Airway epithelial cell (primary cell): ENCODE results near the genes SCGB1C1, ODF3, PKP3 and PTDSS2.

- RAMPAGE, long total RNA = no peak
Observed at GRCh38 chr11:192674-193163, at the start of gene SCGB1C1. Gene SCGB1C1 (plus strand): TSS chr11:193078.

GRCh38 chr11:196585-196873 is at the start of gene ODF3:
Gene ODF3 (plus strand): TSS chr11:196761.
- RAMPAGE, long total RNA = no peak

GRCh38 chr11:197700-197980 is 1.1 kb downstream of the ODF3 start:
- RAMPAGE, long total RNA = no peak

GRCh38 chr11:215418-216358 is 8.2 kb downstream of the RIC8A start:
- RAMPAGE, long total RNA = no peak

DNA sequence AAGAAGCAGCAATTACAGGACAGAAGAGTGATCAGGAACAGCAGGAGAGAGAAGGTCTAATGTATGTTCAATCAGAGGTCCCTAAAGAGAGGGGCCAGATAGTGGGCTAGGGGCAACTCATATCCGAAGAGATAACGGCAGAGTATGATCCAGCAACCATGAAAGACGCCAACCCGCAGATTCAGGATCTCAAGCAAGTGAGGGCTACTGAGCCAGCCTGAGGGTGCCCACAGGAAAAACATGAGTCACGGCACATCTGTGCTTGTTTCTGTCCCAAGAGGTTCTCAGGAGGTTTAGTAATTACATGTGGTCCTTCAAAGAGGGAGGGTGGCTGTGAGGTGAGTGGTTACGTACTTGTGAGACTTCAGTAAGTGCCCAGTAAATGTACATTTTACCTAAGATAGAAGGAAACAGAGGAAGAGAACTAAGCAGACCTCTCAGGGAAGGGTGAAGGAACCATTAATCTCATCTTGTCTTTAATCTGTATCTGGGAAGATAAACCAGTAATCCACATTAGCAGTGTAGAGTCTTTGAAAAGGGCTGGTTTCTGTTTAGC is 10.4 kb downstream of the SIRT3 start:
- RAMPAGE, long total RNA = no peak

GRCh38 chr11:269104-269938 is 8.9 kb upstream of the NLRP6 start:
- RAMPAGE, long total RNA = no peak

DNA sequence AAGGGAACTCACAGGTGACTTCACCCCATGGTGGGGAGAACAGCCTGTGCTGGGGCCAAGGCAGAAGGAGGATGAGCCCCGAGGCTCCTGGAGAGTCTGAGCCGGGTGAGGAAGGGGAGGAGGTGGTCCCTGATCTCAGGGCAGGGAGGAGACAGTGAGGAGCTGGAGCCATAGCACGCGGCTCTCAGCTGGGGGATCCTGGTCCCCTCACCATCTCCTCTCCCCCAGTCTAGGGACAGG is 1.1 kb downstream of the IFITM2 start:
- RAMPAGE, long total RNA = no peak

GRCh38 chr11:314824-315786 is 1.3 kb downstream of the IFITM1 start:
- RAMPAGE, long total RNA = no peak

- RAMPAGE, long total RNA = no peak
Observed at GRCh38 chr11:329191-329958, 8.7 kb upstream of the IFITM3 start.

GRCh38 chr11:392126-392731 is 1.8 kb upstream of the PKP3 start:
- RAMPAGE, long total RNA = no peak

GRCh38 chr11:392901-393700 is 908 bp upstream of the PKP3 start:
- RAMPAGE, long total RNA = no peak

DNA sequence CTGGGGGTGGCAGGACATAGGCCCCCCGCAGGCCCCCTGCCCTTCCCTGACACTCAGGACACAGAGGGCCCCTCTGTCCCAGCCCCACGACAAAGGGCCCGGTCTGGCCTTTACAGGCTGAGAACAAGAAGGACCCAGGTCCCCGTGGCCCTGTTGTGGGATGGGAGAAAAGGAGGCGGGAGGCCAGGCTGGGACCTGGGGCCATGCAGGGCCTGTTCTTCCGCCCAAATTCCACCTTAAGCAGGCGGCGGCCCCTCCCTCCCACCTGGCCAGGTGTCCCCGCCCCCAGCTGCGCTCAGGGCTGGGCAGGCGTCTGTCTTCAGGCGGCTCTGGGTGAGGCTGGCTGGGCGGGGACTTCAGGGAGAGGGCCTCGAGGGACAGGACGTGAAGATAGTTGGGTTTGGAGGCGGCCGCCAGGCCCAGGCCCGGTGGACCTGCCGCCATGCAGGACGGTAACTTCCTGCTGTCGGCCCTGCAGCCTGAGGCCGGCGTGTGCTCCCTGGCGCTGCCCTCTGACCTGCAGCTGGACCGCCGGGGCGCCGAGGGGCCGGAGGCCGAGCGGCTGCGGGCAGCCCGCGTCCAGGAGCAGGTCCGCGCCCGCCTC is at the start of gene PKP3:
TSS of gene PKP3 (plus strand) at position 359 of the 604 bp plus-strand sequence.
- RAMPAGE, long total RNA = no peak

DNA sequence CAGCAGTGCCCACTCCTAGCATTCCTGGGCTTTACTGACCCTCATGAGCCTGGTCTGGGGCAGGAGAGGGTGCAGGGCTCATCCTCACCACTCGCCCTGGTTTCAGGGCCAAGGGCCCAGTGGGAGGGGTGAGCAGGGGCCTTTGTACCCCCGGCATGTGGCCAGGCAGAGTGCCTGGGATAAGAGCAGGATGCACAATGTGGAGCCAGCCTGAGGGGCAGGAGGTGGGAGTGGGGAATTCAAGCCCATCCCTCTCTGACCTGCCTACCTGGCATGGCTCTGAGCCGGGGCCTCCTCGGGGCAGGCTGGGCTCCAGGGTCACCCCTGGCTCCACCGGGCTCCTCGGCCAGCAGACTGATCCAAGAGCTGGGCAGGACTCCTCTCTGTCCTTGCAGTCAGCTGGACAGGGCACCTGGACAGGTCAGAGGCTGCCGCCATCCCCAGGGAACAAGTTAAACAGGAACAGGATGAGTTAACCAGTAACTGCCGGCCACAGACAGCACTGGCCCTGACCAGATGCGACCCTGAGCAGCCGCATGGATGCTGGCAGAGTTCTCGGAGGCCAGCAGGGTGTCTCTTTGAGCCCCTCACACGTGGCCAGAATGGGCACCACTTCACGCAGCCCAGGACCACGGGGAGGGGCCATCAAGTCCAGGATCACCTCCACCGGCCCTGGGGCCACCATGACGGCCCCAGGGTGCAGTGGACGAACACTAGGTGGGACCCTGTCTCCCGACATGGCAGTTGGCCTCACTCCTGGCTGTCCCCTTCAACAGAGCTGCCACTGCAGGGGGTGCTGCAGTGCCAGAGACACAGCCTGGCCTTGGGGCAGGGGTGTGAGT is 5.0 kb downstream of the SIGIRR start:
- RAMPAGE, long total RNA = no peak

DNA sequence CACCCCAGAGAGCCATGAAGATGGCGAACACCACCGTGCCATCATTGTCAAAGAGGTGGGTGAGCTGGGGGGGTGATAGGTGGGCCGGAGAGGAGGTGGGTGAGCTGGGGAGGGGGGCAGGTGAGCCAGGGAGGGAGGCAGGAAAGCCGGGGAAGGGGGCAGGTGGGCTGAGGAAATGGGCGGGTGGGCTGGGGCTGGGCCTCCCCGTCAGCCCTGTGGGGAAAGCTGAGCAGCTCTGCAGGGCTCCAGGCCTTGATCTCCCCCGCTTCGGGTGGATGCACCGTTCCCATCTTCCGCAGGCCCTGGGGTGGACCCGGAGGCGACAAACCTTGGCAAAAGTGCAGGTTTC is 12.1 kb downstream of the ANO9 start:
- RAMPAGE, long total RNA = no peak

- RAMPAGE, long total RNA = no peak
Observed at GRCh38 chr11:443597-444154, 1.9 kb upstream of the ANO9 start.

- RAMPAGE, long total RNA = no peak
Observed at GRCh38 chr11:450062-450785, at the start of gene PTDSS2. Gene PTDSS2 (plus strand): TSS chr11:450279.

DNA sequence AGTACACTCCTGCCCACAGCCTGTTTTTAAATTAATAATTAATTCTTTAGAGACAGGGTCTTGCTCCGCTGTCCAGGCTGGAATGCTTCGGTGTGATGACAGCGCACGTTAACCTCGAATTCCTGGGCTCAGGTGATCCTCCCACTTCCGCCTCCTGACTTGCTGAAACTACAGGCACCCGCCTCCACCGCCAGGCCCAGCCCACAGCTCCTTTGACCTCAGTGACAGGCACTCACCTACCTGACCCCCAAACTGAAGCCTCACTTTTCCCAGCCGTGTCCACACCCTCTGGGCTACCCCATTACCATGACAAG is 852 bp downstream of the LMNTD2 start:
- RAMPAGE, long total RNA = no peak

DNA sequence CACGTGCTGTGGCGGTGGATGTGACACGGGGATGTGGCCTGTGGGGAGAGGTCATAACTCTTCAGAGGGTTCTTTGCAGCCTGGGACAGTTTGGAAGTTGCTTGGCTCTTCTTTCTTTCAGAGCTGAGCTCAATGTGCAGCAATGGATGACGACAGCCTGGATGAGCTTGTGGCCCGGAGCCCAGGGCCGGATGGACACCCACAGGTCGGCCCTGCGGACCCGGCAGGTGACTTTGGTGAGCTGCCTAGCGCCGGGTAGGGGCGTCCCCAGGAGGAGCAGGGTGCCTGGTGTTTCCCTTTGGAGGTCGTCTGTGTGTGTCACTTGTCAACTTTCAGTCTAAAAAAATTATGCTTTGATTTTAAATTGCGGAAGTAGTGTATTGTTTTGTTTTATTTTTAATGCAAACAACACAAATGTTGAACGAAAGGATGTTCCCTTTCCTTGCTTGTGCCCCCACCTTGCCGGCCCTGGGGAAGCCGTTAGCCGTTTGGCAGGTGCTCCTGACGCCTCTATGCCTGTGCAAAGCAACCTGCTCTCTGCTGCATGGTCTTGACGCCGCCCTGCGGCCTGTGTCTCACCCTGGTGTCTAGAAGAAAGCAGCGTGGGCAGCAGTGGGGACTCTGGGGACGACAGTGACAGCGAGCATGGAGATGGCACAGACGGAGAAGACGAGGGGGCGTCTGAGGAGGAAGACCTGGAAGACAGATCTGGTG is 5.3 kb downstream of the PHRF1 start:
- RAMPAGE, long total RNA = no peak

DNA sequence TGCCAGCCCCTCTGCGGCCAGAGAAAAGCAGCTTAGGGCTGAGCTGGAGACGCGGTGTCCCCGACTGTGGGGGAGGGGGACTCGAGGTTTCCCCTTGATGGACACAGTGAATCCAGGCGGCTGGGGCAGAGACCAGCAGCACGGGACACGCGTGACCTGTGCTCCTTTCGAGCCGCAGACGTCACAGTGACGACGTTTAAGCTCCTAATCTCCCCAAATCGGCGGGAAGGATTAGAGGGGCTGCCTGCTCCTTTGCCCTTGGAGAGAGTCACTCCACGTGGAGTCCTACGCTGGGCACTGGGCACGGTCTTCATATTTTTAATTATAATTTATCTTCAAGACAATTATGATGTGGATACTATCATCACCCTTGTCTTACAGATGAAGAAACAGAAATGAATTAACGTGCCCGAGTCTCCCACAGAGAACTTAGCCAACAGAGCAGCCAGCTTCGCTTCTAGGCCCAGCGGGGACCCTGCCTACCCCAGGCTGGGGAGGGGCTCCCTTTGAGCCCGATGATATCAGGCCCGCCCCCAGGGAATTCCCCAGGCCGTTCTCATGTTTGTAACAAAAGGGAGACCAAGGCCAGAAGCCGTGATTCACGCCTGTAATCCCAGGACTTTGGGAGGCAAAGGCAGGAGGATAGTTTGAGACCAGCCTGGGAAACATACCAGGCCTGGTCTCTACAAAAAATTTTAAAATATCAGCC is 1.3 kb downstream of the DRD4 start:
- RAMPAGE, long total RNA = no peak

GRCh38 chr11:638940-639584 is 2.0 kb downstream of the DRD4 start:
- RAMPAGE, long total RNA = no peak